Keratinocyte (primary cell): ENCODE measurements around the gene DEFB124.

DNA sequence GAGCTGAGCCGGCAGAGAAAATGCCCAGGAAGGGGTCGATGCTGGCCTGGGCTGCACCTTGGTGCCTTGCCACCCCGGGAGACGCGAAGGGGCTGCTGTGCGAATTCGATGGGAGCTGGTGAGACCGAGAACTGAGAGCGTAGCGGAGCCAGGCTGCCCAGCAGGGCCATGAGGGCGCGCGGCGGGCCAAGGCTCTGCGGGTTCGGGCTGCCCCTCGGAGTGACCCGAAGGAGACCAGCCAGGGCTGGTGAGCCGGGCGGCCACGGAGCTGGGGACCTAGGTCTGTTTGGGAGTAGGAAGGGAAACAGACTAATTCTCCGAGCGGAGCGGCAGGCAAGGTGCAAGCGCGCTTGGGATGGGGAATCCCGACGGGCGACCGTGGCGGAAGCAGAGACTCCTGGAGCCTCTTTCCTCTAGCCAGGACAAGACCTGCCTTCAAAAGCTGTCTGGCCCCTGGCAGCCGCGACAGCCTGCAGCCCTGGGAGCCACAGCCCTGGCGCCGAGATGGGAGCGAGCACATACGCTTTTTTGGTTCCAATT lies 628 bp downstream of the SYNDIG1 start:
CAGE:
- cytosol, long polyA minus RNA = no peak
- cytosol, long polyA plus RNA = no peak
- long polyA plus RNA = no peak
- nucleus, long polyA minus RNA = no peak
- nucleus, long polyA plus RNA = no peak

DNA sequence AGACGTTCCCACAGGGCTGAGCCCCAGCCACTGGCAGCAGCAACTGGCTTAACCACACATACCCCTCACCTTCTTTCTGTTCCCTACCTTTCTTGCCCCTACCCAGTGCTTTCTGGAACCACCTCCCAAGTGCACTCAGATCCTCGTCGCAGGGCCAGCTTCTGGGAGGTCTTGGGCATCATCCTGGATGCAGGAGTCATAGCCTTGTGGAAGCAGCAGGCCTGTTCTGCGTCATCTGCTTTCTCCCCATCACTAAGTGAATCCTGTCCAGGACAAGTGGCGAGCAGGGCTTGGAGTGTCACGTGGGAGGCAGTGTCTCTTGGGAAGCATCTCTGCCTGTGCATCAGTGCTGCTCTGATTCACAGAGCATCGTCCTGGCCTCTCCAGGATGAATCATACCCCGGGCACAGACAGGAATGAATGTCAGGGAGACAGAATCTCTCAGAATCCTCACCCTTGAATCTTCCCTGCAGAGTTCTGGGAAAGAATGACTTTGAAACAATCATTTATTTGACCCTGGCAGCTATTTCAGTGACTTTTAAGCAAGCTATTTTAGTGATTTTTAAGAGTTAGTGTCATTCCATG lies 32.7 kb downstream of the SYNDIG1 start:
CAGE:
- cytosol, long polyA minus RNA = no peak
- cytosol, long polyA plus RNA = no peak
- long polyA plus RNA = no peak
- nucleus, long polyA minus RNA = no peak
- nucleus, long polyA plus RNA = no peak

CAGE:
- cytosol, long polyA minus RNA = no peak
- cytosol, long polyA plus RNA = no peak
- long polyA plus RNA = no peak
- nucleus, long polyA minus RNA = no peak
- nucleus, long polyA plus RNA = no peak
These were observed 2.5 kb downstream of the CST7 start for GRCh38 chr20:24951310-24952153.

DNA sequence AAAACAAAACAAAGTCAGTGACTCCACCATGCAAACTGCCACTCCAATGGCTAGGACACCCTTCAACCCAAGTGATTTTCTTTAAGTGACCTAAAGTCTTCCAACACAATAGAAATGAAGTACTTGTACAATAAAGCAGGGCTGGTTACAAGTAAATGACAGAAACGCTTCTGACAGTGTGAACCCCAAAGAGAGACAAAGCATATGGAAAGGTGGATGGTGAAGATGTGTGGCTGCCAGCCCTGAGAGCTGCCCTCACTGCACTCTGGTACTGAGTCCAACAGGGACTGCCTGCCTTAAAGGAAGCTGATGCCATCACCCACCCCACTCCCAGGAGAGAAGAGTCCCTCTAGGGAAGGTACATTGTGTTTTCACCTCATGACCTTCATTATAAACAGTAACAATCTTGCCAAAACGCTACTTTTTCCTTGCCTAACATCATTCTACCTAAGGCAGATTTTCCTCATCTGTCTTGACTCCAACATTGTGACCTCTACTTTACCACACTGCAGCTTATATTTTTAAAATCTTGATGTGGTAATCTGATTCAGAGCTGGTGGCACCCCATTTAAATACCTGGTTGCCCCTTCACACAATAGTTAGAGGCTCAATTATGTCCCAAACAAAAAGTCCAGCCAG lies 4.6 kb downstream of the APMAP start:
CAGE:
- cytosol, long polyA minus RNA = no peak
- cytosol, long polyA plus RNA = no peak
- long polyA plus RNA = no peak
- nucleus, long polyA minus RNA = no peak
- nucleus, long polyA plus RNA = no peak

DNA sequence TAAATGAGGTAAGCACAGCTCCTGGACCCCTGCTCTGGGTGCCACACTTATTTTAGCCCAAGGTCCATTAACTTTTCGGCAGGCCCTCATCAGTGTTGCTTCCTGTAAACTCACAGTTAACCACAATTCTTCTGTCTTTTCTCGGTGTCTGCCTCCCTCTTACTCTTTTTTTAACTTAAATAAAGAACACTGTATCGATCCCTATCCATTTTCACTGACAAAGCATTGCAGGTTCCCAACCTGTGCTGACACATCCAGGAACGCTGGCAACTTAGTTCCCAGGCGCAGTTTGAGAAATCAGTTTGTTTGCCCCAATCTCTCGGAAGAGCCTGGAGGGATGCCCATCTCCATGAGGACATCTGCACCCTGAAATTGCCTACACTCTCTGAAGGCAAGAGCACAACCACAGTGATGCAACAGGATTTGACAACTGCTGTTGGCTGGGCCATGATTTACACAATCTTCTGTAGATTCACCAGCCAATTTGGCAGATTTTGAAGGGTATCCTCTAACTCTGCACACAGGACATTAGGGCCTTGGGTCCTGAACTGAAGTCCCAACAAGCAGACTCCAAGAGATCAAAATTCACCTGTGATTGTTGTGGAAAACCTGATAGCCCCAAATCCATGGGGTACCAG lies 3.5 kb downstream of the APMAP start:
CAGE:
- cytosol, long polyA minus RNA = no peak
- cytosol, long polyA plus RNA = no peak
- long polyA plus RNA = no peak
- nucleus, long polyA minus RNA = no peak
- nucleus, long polyA plus RNA = no peak

DNA sequence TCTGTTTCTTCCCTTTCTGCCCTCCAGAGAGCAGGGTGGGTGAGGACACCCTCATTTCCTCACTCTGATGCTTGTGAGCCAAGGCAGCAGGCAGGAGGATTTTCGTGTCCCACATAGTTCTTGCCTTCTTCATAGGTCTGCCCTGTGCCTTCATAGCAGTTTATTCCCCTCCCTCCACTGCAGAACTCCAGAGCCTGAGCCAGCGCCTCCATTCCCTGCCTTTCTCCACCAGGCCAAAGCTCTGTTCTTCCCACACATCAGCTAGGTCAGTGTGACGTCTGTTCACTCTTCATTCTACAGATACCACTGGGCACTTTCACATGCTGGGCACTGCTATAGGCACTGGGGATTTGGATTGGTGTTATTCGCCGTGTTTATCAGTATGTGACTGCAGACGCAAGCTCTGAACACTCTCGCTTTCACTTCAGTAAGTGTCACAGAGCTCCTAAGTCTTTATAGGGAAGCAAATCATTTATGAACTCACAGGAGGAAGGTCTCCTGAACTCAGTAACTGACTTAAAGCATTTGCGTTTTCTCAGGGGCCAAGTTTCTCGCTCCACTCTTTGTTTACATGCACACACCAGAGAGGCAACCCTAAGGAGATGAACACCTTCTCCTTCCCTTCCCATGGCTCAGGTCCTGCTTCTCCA lies 6.1 kb upstream of the APMAP start:
CAGE:
- cytosol, long polyA minus RNA = no peak
- cytosol, long polyA plus RNA = no peak
- long polyA plus RNA = no peak
- nucleus, long polyA minus RNA = no peak
- nucleus, long polyA plus RNA = no peak

DNA sequence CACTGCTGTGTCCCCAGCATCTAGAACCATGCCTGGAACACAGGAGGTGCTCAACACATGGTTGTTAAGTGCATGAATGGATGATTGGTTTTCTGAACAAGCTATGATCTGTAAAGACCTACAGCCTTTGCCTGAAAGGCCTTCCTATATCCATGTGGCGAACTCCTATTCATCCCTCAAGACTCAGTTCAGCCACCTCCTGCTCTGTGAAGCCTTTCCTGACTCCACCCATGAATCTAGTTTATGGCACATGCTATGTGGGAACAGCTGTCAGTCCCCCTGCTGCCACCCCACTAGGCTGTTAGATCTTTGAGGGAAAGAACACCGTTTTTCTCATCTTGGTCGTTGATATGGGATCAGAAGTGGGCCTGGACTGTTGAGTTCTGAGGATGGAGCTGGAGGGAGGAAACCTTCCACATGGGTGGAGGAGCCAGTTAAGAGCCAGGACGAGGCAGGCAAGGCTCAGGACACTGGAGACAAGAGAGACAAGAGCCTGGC lies 17.9 kb upstream of the APMAP start:
CAGE:
- cytosol, long polyA minus RNA = no peak
- cytosol, long polyA plus RNA = no peak
- long polyA plus RNA = no peak
- nucleus, long polyA minus RNA = no peak
- nucleus, long polyA plus RNA = no peak

CAGE:
- cytosol, long polyA minus RNA = no peak
- cytosol, long polyA plus RNA = no peak
- long polyA plus RNA = no peak
- nucleus, long polyA minus RNA = no peak
- nucleus, long polyA plus RNA = no peak
These were observed 16.8 kb upstream of the ENTPD6 start for GRCh38 chr20:25178680-25179200.

DNA sequence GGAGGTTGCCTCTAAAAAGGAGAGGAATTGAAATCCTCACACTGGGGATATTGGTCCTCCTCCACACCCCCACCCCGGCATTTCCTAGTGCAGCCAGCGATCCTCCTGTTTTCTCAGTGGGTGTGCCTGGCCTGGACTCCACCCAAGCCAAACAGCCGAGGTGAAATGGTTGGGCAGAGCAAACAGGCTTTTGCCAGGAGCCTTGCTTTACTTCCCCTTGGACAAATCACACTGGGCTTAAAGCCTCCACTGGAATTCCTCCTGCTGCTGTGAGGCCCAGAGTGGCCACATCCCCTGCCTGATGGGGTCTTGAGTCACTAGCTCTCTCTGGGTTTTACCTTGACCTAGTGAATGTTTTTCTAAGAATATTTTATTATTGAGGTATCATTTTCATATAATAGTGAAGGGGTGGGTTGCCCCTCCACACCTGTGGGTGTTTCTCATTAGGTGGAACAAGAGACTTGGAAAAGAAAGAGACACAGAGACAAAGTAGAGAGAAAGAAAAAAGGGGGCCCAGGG lies 14.4 kb upstream of the PYGB start:
CAGE:
- cytosol, long polyA minus RNA = no peak
- cytosol, long polyA plus RNA = no peak
- long polyA plus RNA = no peak
- nucleus, long polyA minus RNA = no peak
- nucleus, long polyA plus RNA = no peak

CAGE:
- cytosol, long polyA minus RNA = no peak
- cytosol, long polyA plus RNA = no peak
- long polyA plus RNA = no peak
- nucleus, long polyA minus RNA = no peak
- nucleus, long polyA plus RNA = no peak
These were observed 13.7 kb downstream of the PYGB start for GRCh38 chr20:25261512-25262135.

DNA sequence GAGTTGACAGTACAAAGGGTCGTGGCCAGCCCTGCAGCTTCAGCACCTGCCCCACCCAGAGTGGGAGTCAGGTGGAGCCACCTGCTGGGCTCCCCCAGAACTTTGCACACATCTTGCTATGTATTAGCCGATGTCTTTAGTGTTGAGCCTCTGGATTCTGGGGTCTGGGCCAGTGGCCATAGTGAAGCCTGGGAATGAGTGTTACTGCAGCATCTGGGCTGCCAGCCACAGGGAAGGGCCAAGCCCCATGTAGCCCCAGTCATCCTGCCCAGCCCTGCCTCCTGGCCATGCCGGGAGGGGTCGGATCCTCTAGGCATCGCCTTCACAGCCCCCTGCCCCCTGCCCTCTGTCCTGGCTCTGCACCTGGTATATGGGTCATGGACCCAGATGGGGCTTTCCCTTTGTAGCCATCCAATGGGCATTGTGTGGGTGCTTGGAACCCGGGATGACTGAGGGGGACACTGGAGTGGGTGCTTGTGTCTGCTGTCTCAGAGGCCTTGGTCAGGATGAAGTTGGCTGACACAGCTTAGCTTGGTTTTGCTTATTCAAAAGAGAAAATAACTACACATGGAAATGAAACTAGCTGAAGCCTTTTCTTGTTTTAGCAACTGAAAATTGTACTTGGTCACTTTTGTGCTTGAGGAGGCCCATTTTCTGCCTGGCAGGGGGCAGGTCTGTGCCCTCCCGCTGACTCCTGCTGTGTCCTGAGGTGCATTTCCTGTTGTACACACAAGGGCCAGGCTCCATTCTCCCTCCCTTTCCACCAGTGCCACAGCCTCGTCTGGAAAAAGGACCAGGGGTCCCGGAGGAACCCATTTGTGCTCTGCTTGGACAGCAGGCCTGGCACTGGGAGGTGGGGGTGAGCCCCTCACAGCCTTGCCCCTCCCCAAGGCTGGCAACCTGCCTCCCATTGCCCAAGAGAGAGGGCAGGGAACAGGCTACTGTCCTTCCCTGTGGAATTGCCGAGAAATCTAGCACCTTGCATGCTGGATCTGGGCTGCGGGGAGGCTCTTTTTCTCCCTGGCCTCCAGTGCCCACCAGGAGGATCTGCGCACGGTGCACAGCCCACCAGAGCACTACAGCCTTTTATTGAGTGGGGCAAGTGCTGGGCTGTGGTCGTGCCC lies 49.2 kb downstream of the PYGB start:
CAGE:
- cytosol, long polyA minus RNA = no peak
- cytosol, long polyA plus RNA = no peak
- long polyA plus RNA = no peak
- nucleus, long polyA minus RNA = start-site peak on the plus strand centred at position 247 of the sequence, 672 bp wide, 102 reads; start-site peak on the minus strand centred at position 581 of the sequence, 61 bp wide, 15 reads
- nucleus, long polyA plus RNA = no peak

CAGE:
- cytosol, long polyA minus RNA = no peak
- cytosol, long polyA plus RNA = no peak
- long polyA plus RNA = no peak
- nucleus, long polyA minus RNA = no peak
- nucleus, long polyA plus RNA = no peak
These were observed 51.0 kb downstream of the ABHD12 start for GRCh38 chr20:25339611-25340144.

GRCh38 chr20:25389631-25389949 lies 1.0 kb downstream of the ABHD12 start:
CAGE:
- cytosol, long polyA minus RNA = no peak
- cytosol, long polyA plus RNA = no peak
- long polyA plus RNA = no peak
- nucleus, long polyA minus RNA = no peak
- nucleus, long polyA plus RNA = no peak

GRCh38 chr20:25408737-25409388 lies 1.4 kb downstream of the GINS1 start:
CAGE:
- cytosol, long polyA minus RNA = no peak
- cytosol, long polyA plus RNA = no peak
- long polyA plus RNA = no peak
- nucleus, long polyA minus RNA = no peak
- nucleus, long polyA plus RNA = no peak

DNA sequence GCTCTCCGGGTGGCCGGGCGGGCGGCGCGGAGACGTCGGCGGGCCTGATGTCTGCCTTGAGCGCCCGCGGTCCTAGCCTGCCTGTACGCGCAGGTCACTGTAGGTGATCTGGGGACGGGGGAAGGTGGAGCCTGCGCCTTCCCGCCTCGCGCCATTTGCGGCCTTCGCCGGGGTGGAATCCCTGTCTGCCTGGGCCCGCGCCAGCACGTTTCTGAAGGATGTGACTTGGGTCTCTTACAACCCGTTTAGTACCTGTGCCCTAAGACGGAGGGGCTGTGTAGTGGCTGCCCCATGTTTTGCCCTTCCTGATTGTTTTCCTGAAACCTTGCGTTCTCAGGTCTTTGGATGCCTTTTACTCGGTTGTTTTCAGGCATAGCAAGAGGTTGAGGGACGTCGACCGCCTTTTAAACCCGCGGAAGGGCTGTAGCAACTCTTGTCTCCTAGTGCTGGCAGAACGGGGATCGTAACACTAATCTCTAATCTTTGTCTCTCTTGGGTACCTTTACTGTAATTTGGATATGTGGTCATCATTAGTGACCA lies 600 bp upstream of the NANP start:
CAGE:
- cytosol, long polyA minus RNA = no peak
- cytosol, long polyA plus RNA = no peak
- long polyA plus RNA = no peak
- nucleus, long polyA minus RNA = no peak
- nucleus, long polyA plus RNA = no peak

CAGE:
- cytosol, long polyA minus RNA = no peak
- cytosol, long polyA plus RNA = no peak
- long polyA plus RNA = no peak
- nucleus, long polyA minus RNA = no peak
- nucleus, long polyA plus RNA = no peak
These were observed 54.7 kb upstream of the ZNF337 start for GRCh38 chr20:25751331-25751811.

GRCh38 chr20:29298263-29299102 lies 1959.0 kb upstream of the DEFB115 start:
CAGE:
- cytosol, long polyA minus RNA = start-site peak on the minus strand at chr20:29298681-29298697, 28 reads; start-site peak on the minus strand at chr20:29298884-29298908, 348 reads
- cytosol, long polyA plus RNA = no peak
- long polyA plus RNA = no peak
- nucleus, long polyA minus RNA = start-site peak on the minus strand at chr20:29298681-29298705, 19 reads; start-site peak on the minus strand at chr20:29298878-29298908, 30 reads
- nucleus, long polyA plus RNA = no peak

DNA sequence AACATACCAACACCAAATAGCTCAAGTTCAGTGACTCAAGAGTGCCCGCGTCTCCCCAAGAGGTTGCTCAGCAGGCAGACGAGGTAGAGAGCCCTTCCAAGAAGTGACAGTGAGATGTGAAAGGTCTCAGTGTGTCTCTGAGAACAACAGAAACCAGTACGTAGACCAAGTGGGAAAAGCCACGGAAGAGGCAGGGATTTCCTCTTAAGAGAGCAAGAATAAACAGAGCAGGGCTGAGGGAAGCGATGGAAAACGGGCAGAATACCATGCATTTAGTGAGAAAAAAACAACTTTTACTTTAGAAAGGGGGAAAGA lies 516.0 kb upstream of the DEFB115 start:
CAGE:
- cytosol, long polyA minus RNA = no peak
- cytosol, long polyA plus RNA = no peak
- long polyA plus RNA = no peak
- nucleus, long polyA minus RNA = no peak
- nucleus, long polyA plus RNA = no peak

DNA sequence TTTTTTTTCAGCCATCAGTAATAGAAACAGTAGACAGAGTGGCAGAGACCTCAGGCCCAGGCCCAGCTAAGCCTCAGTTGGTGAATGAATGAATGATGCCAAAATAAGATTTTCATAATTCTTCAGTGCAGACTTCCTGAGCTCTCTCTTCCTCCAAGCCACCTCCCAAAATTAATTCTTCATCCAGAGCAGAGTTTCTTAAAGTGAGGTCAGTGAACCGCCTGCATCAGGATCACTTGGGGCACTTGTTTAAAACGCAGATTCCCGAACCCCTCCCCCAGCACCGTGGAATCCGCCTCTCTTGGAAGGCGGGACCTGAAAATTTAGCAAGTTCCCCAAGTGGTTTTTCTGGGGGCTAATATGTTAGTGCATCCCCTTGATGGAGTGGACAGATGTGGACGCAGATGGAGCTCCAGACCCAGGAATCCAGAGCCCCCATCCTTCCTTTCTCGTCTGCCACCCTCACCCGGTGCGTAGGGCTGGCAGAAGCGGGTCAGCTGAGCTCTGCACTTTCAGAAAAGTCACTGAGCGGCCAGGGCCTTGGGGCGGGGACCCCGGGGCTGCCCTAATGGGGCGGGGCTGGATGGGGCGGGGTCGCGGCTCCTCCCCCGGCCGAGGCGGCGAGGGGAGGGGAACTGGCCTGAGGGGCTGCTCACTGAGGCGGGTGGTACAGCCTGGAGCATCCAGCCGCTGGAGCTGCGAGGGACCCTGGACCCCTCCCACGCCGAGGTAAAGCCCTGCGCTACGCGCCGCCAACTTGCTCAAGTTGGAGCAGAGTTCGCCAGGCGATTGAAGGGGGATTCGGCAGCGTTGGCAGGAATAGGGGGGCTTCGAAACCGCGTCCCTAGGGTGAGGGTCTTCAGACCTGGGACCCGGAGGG lies at the start of gene DEFB124:
Gene DEFB124, minus strand, starts transcription at position 490 of the 880 bp plus-strand sequence.
CAGE:
- cytosol, long polyA minus RNA = no peak
- cytosol, long polyA plus RNA = no peak
- long polyA plus RNA = no peak
- nucleus, long polyA minus RNA = no peak
- nucleus, long polyA plus RNA = no peak

DNA sequence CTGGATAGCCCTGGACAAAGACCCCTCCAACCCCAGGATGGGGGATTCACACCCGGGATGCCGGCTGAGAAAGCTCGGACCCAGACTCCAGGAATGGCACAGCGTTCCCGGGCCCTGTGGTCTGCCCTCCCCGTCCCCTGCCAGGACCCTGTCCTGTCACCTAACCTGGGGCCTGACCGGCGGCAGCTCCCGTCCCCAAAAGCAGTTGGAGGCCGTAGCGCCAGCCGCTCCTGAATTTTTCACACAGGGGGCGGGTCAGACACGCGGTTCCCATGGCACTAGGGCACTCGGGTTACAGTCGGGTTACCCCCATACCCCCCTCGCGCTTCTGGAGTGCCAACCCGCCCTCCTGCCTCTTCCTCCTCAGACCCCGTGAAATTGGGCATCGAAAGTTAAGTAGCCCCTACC lies 434 bp downstream of the REM1 start:
CAGE:
- cytosol, long polyA minus RNA = no peak
- cytosol, long polyA plus RNA = no peak
- long polyA plus RNA = no peak
- nucleus, long polyA minus RNA = no peak
- nucleus, long polyA plus RNA = no peak